Metastatic Breast Carcinoma in the Ovary (tissue), 3 donors: ENCODE measurements around a stretch of chr20.

- PRO-cap, 3 experiments: no peak in any of the 3 experiments
These were observed 30.5 kb downstream of the RALGAPB start for GRCh38 chr20:38503179-38503540.

DNA sequence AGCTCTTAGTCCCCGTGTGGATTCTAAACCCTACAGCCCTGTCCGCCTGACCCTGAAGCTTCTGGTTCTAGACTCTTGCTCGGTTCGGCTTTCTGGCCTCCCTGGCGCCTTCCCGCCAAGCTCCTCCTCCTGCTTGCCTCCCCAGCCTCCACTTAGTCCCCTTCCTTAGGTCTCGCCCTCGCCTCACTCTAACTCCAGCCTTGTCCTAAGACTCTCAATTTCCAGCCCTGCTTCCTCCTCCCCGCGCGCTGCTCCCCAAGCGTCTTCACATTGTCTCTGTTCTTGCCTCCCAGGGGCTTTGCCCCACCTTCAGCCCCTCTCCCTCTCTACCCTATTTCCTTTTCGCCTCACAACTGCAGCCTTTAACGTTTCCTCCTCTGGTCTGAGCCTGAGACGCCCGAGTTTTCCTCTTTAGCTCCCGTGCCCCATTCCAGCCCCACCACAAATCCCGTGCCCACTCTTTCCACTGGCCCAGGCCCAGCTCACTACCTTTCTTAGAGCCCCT is 2.3 kb downstream of the SLC32A1 start:
- PRO-cap, 3 experiments: peak in 1 of 3 experiments; most common plus-strand start position 239 of the sequence (in 1)

- PRO-cap, 3 experiments: no peak in any of the 3 experiments
These were observed 19.1 kb downstream of the ACTR5 start for GRCh38 chr20:38767260-38767824.

DNA sequence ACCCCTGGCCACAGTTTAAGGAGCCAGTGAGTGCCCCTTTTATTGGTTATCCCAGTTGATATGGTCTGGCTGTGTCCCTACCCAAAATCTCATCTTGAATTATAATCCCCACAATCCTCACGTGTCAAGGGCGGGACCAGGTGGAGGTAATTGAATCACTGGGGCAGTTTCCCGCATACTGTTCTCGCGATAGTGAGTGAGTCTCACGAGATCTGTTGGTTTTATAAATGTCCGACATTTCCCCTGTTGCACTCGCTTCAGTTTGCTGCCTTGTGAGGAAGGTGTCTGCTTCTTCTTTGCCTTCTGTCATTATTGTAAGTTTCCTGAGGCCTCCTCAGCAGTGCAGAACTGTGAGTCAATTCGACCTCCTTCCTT is 116.5 kb downstream of the DHX35 start:
- PRO-cap, 3 experiments: no peak in any of the 3 experiments

DNA sequence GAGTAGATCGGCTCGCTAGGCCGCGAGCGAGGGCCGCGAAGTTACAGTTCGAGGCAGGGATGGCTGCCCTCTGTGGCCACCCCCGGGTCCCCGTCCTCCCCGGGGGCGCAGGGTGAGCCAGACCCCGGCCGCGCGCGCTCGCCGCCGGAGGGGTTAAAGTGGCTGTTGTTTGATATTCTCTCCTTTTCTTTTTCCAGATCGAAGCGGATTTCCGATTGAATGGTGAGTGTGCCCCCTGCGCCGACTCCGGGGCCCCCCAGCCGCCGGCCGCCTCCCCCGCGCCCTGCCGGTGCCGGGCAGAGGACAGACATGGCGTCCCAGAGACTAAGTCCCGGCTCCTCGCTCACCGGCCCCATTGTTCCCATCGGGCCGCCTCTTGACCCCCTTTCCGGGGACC is 610 bp downstream of the TOP1 start:
- PRO-cap, 3 experiments: peak in 2 of 3 experiments; most common plus-strand start position 299 of the sequence (in 2); most common minus-strand start position 285 of the sequence (in 2)

DNA sequence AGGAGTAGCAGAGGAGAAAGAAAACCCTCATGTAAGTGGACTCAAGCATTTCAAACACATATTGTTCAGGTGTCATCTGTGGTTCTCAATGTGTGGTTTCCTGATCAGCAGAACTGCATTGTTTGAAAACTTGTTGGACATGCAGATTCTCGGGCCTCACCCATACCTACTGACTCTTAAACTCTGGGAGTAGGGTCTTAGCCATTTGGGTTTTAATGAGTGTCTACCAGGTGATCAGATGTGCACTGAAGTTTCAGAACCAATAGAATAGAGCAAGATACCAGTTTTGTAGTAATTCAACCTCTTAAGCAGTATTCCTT is 14.3 kb downstream of the TOP1 start:
- PRO-cap, 3 experiments: no peak in any of the 3 experiments

GRCh38 chr20:41044261-41044731 is 15.7 kb downstream of the TOP1 start:
- PRO-cap, 3 experiments: no peak in any of the 3 experiments

- PRO-cap, 3 experiments: no peak in any of the 3 experiments
These were observed 18.1 kb downstream of the TOP1 start for GRCh38 chr20:41046694-41047182.

DNA sequence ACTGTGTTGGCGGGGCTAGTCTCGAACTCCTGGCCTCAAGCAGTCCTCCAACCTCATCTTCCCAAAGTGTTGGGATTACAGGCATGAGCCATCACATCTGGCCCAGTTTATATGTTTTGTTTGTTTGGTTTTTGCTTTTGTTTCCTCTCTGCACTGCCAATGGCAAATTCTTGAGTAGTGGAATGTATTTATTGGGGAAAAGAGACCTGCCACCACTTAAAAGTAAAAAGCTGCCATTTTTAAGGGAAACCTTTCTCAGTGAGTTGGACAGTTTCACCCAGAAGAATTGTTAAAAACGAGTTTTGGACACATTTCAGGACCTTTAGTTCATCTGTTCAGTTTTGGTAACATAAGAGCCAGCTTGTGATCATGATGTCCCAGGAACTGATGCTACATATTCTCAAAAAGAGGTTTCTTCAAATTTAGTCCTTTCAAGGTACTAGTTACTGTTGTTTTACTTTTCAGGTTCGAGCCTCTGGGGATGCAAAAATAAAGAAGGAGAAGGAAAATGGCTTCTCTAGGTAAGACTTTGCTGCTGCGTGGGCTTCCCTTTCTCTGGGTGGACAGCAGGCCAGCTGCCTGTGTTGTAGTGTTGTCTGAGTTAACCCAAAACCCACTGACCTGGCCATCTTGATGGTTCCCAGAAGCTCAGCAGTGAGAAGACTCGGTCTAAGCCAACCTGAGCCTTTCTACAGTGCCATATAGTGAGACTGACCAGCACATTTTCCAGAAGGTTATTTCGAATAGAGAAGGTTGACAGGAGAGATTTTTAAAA is 48.7 kb downstream of the TOP1 start:
- PRO-cap, 3 experiments: no peak in any of the 3 experiments

DNA sequence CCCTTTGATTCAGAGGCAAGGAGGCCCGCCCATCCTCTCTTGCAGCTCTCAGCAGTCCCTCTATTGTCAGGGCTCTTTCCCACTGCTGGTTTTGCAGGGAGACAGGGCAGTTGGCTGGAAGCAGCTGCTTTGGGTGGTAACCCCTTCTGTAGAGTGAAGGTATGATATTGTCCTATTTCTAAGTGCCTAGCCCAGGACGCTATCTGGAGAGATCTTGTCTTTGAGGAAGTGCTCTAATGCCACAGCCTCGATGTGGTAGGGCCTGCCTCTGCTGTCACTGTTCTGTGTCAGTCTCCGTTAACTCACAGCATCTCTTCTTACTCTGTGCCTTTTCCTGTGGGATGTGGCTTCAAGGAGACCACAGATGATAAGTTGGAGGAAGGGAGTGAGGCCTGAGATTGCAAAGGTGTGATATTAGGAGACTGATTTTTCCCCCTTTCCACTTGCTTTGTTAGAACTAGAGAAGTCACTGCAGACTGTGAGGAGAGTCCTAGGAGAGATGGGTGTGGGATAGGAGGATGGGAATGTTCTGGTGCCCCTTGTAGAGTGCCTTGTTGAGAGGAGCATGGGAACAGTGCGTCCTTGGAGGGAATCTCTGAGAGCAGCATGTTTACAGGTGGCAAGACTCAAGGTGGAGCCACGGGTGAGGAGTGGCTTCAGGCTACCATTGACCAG is 5.8 kb downstream of the PLCG1 start:
- PRO-cap, 3 experiments: no peak in any of the 3 experiments

DNA sequence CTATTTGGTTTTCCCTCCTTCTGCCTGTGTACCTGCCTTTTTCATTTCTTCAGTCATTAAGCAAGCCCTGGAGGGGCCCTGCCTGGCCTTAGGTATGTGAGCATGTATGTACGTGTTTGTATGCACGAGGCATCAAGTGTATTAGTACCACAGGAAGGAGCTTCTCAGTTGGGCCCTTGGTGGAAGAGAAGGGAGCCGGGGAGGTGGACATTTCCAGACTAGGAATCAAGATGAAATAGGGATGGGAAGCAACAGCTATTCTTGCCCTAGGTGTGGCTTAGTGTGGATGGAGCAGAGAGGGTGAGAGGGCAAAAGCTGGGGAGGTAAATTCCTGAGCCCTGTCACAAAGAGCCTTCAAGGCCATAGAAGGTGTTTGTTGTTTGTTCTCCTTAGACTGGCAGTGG is 20.2 kb downstream of the PLCG1 start:
- PRO-cap, 3 experiments: no peak in any of the 3 experiments

DNA sequence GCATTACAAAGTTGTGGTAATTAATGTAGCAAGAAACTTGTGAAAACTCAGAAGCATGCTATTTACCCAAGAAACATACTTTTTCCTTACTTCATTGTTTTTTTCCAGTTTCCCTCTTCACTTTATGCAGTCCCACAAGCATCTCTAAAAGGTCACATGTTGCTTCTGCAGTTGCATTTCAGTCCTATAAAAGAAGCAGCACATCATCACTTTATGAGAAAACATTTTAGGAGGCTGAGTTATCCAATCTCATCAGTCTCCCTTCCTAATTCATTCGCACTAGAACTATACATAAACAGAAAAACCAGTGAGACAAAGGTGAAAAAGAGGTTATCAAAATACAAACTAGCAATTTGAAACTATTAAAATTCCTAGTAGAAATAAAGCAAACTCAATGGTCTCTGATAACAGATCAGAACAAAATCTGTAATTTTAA is 48.6 kb downstream of the ZHX3 start:
- PRO-cap, 3 experiments: no peak in any of the 3 experiments

- PRO-cap, 3 experiments: peak in 1 of 3 experiments; most common plus-strand start chr20:41316752 (in 1); most common minus-strand start chr20:41316667 (in 1)
These were observed 1.1 kb downstream of the ZHX3 start for GRCh38 chr20:41316430-41316895.

DNA sequence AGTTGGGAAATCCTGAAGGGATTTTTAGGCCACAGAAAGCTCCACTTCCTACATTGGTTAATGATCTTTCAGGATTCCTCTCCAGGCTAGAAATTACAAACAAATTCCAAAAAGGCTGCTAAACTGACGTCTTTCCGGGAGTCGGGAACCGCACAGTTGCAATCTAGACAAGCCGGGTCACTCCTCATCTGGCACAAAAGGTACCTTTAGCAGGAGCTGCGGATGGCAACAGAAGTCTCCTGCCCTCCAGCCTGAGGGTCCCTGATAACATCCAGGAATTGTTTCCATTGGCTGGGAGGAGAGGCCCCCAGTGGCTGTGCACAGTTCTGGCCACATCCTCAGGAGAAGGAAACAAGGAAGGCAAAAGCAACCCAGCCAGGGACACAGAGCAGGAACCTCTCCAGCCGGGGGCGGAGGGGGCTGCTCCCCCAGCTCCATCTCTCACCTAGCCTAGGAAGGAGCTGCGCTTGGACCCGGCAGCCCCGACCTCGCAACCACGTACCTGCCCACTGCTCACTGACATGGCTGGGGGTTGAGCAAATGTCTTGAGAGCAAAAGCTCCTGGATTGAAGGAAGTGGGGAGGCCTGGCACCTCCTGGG is 5.8 kb upstream of the LPIN3 start:
- PRO-cap, 3 experiments: no peak in any of the 3 experiments

DNA sequence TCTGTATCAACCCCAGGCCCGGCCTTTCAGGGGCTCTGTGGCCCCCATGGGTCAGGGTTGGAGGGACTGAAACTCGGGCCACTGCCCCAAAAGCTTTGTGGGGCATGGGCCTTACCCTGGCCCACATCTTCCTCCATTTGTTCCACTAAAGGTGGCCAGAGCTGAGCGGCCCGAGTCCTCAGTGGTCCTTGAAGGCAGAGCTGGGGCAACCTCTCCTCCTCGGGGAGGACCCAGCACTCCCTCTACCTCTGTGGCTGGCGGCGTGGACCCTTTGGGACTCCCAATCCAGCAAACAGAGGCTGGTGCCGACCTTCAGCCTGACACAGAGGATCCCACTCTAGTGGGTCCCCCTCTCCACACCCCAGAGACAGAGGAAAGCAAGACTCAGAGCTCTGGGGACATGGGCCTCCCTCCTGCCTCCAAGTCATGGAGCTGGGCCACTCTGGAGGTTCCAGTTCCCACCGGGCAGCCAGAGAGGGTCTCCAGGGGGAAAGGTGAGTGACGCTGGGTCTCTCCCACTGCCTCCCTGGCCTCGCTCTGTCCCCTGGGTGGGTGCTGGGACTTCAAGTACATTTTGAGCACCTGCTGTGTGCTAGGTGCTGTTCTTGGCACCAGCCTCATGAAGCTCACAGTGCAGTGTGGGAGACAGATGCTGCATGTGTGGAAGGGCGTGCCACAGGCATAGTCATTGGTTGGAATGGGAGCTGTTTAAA is 9.4 kb downstream of the LPIN3 start:
- PRO-cap, 3 experiments: no peak in any of the 3 experiments

DNA sequence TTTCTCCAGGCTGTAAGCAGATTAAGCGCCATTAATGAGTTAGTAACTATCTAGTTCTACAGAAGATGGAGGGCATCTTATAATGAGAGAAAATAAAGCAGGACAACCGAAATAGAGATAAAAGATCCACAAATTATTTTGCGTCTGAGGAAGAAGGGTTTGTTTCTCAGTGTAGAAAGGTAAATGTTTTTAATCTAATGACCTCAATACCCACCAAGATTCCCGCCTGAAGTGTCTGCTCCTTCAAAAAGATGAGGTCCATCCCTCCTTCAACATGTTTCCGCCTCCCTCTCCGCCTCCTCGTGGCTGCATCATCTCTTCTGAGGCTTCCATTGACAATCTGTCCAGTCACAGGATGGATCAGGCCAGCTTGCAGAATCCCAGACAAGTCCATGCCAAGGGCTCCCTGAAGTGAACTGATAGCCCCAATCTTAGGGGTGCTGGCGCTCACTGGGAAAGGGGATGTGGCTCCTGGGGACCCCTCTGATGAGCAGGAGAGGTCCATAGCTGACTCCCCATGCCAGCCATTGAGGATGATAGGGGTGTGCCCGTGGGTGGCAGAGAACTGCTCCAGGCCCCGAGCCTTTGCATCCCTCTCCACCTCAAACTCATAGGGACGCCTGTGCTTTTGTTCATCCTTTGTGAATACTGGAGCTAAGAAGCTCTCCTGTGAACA is 48.5 kb upstream of the EMILIN3 start:
- PRO-cap, 3 experiments: no peak in any of the 3 experiments

GRCh38 chr20:41450883-41451151 is 84.2 kb upstream of the EMILIN3 start:
- PRO-cap, 3 experiments: no peak in any of the 3 experiments

GRCh38 chr20:41602062-41602779 is 16.0 kb downstream of the CHD6 start:
- PRO-cap, 3 experiments: no peak in any of the 3 experiments

DNA sequence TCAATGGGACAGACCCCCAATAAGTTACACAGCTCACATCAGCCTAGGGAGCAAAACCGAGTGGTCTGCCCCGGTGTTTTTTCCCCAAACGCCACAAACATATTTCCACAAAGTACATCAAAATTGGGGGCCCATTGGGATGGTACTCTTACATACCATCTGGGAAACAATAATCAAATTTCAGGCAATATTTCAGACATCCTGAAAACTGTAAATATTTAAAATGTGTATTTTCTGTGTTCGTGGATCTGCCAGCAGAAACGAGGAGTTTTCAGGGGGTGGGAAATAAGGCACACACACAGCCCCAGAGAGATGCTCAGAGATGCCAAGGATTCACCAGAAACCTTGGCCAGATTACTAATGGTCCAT is 1.3 kb downstream of the CHD6 start:
- PRO-cap, 3 experiments: no peak in any of the 3 experiments

GRCh38 chr20:41692463-41693098 is 74.4 kb upstream of the CHD6 start:
- PRO-cap, 3 experiments: peak in 3 of 3 experiments; most common plus-strand start chr20:41693002 (in 2); most common minus-strand start chr20:41692818 (in 1)